Cardiac septum (tissue), 1 donor: ENCODE measurements around a stretch of chr12.

DNA sequence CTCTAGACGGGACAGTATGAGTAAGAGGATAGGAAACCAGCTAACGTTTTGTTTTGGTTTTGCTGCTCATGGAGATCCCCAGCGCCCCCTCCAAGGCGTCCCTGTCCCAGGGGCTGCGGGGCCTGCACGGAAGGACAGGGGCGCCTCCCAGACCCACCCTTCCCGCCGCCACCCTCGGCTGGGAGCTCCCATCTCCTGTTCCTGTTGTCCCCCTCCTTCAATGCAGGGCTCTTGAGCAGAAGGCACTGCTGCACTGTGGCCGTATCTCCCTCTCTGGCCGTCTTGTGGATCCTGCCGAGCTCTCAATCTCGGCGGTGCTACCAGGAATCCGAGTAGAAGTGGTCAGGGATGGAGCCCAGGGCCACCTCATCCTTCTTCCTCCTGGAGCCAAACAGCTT is 68.8 kb downstream of the ASCL4 start:
- PRO-cap = no peak

GRCh38 chr12:108113026-108113925 is 15.8 kb upstream of the WSCD2 start:
- PRO-cap = no peak

GRCh38 chr12:108335738-108336216 is 3.3 kb downstream of the CMKLR1 start:
- PRO-cap = no peak

- PRO-cap = no peak
Observed at GRCh38 chr12:108446761-108447353, 68.2 kb upstream of the FICD start.

GRCh38 chr12:108643599-108644323 is 10.1 kb upstream of the SELPLG start:
- PRO-cap = no peak

- PRO-cap = no peak
Observed at GRCh38 chr12:108695981-108696318, 35.4 kb downstream of the CORO1C start.

DNA sequence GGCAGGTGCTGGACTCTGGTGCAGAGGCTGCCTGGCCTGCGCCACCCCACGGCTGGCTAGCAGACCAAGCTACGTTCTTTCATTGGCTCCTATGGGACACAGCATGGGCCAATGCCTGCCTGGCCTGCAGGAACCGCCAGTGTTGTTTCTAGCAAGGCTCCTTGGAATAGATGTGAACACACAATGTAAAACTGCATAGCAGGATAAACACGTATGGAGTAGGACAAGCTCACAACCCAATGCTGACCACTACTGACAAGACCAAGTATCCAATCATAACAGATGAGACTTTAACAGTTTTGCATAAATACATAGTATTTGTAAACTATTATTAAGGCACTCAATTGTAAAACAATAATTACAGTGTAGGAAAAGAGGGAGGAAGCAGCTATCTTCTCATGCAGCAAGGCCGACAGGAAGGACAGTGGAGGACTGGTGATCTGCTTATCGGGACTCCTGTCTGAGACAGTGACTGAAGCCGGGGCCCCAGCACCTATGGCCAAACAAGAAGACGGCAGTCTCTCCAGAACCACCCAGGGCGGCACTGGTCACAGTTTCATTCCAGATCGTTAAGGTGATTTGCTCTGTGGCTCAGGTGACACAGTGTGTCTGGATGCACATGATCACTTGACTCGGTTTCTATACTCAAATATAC is 51.9 kb upstream of the CORO1C start:
- PRO-cap = no peak

DNA sequence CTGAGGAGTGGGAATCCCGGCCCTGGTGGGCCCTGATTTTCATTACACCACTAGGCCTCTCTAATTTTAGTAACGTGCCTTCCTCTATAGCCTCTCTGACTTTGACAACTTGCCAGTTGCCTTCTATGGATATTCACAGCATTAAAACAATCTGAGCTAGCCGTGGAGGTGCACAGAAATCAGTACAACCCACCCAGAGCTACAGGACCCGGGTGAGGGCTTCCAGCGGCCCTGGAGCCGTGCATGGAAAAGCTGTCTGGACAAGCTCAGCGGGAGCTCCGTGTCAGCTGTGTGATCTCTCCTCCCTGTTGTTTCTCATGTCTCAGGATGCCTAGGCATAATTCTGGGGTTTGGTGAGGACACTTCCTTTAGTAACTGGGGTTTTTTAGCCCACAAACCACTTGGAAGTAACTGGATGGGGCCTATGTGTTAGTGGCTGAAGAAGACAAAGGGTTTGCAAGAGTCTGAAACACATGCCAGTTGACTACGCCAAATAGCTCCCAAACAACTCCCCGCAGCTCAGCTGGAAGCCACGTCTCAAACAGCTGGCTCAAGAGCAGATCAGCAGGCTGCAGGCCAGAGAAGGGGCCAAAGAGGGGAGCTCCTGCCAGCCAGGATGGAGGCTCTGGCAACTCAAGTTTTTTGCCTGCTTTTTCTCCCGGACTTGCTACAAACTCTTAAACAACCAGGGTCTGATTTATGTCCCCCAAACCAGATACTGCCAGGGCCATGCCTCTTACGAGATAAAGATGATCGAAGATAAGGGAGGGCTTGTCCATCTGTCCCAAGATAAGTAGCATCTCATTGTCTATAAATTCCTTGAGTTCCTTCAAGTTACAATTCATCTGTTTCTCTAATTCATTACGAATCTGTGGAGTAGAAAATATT is 52.8 kb downstream of the SSH1 start:
- PRO-cap = no peak

DNA sequence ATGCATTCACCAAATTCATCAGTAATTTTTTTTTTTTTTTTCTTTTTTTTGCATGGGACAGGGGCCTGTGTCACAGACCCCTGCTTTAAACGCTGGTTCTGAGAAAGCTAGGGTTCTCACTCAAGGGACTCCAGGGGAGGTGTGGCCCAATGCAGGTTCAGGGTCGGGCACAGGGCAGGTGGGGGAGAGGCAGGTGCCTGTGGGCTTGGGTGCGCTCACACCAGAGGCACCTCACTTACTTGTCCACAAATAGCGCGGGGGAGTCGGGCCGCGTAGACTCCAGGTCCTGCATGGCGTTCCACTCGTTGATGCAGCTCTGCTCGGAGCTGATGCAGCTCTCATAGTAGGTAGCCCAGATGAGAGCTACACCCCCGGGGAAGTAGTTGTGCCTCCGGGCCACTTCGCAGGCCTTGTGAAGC is 50.0 kb downstream of the SSH1 start:
- PRO-cap = no peak

DNA sequence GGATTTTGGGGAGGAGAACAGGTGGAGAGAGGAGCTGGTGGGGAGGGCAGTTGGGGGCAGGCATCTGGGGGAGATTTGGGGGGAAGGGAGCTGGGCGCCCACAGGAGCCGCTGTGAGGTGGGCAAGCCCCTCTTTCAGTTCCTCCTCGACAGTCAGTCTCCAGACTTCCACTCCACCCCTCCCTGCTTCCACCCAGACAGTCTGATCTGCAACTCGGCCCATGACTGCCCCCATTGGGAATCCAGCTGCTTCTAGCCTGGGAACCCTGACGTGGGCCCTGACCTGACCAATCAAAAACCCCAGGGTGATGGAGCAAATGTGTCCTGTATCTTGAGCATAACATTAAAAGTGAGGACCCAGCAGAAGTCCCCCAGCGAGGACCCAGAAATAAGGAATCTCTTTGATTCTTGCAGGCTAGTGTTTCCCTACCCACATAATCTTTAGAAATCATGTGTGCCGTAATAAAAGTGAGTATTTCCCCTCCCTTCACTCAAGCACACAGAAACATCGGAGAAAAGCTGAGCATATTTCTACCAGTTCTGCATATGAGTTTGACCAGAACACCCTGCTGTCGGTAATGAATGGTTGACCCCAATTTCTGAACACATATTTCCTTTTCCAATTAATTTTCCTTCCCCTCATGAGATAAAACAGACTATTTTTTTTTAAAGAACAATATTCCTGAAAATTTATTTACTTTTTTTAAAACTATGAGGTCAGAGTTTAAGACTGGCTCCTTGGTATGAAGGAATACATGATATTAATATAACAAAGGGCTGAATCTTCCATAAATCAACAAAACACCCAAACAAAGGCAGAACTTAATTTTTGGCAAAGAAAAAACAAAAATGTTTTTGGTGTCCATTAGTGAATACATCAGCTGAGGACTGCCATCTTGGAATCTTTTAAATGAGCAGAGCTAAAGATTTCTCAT is 6.3 kb downstream of the SSH1 start:
- PRO-cap = bidirectional peak, plus-strand start at position 342 of the sequence, minus-strand start at position 222 of the sequence

GRCh38 chr12:108852307-108853233 is 4.8 kb downstream of the SSH1 start:
- PRO-cap = bidirectional peak, plus-strand start at chr12:108852906, minus-strand start at chr12:108852765; unidirectional peak, minus-strand start at chr12:108852947

DNA sequence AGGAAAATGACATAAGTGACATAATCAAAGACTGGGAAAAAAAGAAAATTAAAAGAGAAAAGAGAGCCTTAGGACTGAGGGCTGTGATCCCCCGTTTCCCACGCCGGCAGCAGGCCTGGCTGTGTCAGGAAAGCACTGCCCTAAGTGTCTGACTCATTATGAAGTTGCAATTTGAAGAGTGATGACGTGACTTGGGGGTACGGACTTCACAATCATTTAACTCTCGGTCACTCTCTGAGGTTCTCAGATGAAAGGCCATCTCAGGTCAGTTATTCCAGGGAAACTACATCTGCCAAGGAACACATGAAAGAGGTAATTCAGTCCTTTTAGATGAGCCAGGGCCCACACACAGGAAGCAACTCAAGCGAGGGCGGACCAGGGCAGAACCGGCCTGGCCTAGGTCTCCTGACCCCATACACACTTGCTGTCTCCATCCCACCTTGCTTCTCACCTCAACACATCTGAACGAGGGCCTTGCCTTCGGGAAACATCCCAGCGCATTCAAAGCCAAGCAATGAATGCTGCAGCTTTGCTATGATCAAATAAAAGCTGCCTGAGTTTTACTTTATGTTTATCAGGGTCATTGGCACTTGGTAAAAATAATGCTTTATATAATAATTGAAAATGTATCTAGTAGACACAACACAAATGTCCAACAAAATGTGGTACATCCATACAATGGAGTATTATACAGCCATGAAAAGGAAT is 2.8 kb downstream of the SSH1 start:
- PRO-cap = bidirectional peak, plus-strand start at position 315 of the sequence, minus-strand start at position 137 of the sequence

DNA sequence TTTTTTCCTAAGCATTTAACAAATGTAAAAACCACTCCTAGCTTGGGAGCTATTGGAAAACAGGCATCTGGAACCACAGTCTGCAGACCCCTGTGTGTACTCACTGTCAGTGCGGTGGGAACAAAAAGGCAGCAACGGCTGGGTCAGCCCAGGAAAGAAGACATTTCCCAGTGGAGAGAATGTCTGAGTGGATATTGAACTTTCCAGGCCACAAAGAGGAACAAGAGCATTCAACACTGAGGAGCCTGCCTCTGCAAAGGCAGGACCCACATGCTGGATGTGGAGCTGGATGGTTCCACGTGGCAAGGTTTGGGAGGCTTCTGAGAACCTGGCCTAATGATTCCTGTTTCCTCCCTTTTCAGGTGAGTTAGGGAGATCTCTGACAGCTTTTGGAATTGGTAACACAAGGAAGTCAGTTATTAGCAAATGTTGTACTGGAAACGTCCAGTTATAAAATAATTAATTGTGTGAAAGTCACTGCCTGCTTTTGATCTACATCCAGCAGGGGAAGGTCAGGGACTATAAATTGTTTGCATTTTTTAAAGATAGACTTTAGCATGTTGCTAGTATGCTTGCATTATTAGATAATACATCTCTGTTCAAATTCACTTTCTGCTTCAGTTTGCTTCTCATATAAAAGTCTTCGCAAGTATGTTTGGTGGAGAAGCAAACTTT is 3.2 kb upstream of the ACACB start:
- PRO-cap = no peak

DNA sequence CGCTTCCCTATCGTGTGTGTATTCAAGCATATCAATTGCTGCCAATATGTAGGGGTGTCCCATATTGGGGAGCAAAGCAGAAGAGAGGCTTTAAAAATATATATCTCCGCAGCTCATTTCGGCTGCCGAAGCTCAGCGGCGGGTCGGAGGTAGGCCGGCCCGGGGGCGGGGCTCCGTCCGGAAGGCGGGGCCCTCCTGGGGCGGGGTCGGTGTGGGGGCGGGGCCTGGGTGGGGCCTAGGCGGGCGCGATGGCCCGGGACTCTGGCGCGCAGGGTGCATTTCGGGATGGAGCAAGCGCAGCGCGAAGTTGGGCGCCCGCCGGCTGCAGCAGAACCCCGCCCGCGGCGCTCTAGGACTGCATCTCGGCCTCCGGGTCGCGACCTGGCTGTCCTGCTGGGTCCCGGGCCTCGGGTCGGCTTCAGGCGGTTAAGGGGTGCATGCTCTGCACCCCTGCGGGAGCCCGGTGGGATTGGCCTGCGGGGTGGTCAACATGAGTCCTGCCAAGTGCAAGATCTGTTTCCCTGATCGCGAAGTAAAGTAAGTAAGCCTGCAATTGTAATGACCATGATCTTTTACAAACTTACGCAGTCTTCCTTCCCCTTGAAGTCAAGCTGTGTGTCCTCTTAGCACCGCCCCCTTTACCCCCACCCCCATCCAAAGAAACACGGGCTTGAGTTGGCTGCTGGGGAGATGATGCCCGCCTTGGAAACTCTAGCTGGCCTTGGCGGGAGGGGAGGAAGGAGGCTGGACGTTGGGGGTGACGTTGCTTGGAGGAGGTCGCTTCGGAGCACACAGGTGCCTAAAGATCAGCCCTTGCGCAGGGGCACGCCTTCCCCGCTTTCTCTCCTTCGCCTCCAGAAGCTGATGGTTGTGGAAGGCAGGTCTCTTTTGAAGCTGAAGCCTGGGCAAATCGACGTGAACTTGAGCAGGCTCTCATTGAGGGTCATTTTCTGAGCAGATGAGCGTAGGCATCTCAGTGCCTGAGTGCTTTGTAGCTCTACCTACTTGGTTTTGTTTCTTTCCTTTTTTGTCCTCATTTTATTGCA is 38.3 kb downstream of the ACACB start:
- PRO-cap = bidirectional peak, plus-strand start at position 279 of the sequence, minus-strand start at position 156 of the sequence; bidirectional peak, plus-strand start at position 790 of the sequence, minus-strand start at position 713 of the sequence

DNA sequence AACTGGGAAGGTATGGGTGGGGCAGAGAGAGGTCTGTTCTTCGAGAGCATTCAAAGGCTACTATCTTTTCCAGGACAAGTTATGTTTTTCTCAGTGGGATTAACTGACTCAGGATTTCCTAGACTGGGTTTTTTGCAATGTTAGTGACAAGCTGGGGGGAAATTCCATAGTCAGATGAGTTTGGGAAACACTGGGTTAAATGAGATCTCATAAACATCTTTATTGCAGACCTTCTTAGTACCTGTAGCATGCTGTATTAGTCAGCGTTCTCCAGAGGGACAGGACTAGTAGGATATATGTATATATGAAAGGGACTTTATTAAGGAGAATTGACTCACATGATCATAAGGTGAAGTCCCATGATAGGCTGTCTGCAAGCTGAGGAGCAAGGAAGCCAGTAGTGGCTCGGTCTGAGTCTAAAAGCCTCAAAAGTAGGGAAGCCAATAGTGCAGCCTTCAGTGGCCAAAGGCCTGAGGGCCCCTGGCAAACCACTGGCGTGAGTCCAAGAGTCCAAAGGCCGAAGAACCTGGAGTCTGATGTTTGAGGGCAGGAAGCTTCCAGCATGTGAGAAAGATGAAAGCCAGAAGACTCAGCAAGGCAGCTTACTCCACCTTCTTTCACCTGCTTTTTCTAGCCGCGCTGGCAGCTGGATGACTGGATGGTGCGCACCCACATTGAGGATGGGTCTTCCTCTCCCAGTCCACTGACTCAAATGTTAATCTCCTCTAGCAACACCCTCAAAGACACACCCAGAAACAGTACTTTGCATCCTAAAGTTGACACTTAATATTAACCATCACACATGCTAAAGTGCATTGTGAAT is 60.9 kb downstream of the FOXN4 start:
- PRO-cap = no peak

GRCh38 chr12:109264539-109265633 is 44.2 kb downstream of the FOXN4 start:
- PRO-cap = no peak

DNA sequence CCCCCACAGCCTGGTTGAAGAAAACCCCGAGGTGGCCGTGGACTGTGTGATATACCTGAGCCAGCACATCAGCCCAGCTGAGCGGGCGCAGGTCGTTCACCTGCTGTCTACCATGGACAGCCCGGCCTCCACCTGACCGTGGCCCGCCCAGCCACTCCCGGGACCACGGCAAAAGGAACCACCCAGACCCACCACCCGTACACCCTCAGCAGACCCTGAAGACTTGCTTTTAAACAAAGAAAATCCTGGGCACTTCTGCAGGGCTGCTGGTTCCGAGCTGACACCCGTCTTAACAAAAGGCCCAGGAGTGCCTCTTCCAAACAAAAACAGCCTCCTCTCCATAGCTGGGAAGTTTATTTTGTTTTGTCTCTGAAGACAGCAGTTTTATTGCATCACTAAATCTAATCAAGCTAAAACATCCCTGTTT is 42.8 kb downstream of the FOXN4 start:
- PRO-cap = no peak

GRCh38 chr12:109310335-109310838 is 1.3 kb upstream of the FOXN4 start:
- PRO-cap = no peak

DNA sequence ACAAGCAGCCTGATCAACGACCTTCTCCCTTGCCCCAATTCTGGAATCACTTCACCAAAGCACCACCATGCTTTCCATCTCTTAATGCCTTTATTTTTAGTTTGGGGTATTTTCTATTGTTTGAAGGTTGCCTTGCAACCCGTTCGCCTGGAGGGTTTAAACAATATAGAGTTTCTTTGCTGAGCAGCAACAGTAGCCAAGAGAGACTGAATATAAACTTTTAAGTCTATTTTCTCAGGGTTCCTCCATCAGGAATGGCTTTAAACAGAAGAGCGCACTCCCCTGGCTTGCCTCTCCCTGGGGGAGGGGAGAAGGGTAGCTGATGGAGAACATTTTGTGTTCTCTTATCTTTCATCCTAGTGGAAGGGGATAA is 34.6 kb upstream of the ATP2A2 start:
- PRO-cap = no peak

DNA sequence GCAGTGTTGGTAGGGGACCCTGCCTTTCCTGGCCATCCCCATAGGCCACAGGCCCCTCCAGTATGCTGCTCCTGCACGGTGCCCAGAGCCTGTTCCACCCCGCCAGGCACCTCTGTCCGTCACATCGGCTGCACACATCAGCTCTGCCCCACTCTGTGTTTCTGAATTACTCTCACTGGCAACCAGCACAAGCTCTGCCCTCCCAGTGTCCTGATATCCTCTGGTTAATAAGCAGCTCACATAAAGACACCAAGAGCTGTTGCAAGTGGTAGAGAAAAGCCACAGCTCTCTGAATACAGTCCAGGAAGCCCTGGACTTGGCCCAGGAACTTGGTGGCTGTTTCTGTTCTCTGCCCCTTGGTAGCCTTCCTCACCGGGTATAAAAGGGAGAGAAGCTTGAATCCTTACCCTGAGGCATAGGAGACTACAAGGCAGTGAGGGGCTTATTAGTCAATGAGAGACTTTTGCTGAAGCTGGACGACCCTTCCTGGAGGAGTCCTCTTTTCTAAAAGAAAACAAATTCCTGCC is 31.2 kb upstream of the ATP2A2 start:
- PRO-cap = no peak